Measurements from ENCODE around the genes STK11, MIDN and KLF16.

GRCh38 chr19:1135490-1136664, 32.1 kb downstream of the GPX4 start:
- RRBS: 73% methylated on average over 22 of the region's 42 CpGs

GRCh38 chr19:1172668-1173427, 1.2 kb downstream of the SBNO2 start:
- RRBS: 9% methylated on average over 23 of the region's 41 CpGs

DNA sequence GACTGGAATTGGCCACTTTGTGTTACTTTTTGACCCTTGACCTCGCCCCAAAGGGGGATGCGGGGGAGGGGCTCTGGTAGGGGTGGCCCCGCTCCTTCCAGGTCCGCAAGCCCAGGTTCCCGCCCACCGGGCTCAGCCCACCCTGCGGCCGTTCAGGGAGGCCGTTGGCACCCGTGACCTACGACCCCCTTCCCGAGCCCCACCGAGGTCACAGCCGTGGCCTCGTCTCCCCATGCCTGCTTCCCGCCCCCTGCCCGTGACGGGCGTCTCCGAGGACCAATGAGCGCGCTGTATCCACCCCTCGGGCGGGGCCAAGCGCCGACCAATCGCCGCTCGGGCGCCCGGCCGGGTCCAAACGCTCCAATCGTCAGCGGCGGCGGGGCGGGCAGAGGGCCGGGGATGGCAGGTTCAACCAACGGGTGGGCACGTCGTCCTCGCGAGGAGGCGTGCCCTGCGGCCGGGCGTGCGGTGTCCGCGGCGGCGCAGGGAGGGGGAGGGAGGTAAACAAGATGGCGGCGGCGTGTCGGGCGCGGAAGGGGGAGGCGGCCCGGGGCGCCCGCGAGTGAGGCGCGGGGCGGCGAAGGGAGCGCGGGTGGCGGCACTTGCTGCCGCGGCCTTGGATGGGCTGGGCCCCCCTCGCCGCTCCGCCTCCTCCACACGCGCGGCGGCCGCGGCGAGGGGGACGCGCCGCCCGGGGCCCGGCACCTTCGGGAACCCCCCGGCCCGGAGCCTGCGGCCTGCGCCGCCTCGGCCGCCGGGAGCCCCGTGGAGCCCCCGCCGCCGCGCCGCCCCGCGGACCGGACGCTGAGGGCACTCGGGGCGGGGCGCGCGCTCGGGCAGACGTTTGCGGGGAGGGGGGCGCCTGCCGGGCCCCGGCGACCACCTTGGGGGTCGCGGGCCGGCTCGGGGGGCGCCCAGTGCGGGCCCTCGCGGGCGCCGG, at the start of gene STK11:
Gene STK11 (plus strand): TSS at position 498 of the 940 bp plus-strand sequence.
- RRBS: 1% methylated on average over 58 of the region's 129 CpGs

DNA sequence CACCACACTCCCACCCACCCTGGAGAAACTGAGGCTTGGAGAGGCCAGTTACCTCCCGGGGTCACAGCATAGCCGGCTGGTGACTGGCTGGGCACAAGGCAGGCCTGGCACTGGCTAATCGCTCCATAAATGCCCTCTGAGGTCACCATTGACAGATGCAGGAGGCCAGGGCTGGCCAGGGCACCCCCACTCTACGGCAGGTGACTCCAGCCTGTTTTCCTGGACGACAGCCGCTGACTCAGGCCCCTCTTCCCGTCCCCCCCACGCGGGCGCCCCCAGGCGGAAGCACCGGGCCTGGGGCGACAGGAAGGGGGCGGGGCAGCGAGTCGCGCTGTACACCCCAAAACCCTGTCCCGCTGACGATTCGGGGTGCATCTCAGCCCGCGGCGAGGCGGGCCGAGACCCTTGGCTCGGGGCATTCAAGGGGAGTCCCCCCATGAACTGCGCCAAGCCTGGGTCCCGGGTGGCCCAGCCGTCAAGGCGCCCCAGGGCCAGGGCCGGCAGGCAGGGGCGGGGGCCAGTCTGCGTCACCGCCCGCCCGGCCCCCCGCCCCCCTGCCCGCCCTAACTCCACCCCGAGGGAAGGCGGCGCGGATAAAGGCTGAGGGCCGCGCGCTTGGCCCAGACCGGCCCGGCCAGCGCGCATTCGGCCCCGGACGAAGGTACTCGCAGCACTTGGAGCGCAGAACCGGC, at the start of gene MIDN:
Gene MIDN (plus strand): TSS at position 623 of the 692 bp plus-strand sequence.
- RRBS: 2% methylated on average over 15 of the region's 55 CpGs

DNA sequence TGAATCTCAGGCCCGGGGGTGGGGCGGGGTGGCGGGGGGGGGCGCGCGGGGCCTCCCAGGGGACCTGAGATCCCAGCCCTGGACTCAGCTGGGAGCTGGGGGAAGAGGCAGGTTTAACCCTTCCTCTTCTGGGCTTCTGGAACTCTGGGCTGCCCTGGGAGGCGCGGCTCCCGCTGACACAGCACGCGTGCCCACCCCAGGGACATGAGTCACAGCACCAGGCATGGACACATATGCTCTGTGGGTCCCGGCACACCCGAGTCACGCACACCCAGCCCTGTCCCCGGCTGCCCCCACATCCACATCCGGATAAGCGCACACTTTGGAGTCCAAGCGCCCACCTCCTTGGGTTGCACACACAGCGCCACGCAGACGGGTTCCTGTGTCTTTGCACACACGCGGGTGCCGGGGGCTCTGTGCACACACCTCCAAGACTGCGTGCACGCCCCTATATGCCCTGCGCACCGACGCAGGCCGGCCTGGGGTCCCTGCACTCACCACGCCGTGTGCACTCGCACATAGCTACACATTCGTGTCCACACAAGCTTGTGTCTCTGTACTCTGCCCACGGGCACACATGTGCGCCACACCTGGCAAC, 3.3 kb upstream of the CIRBP start:
- RRBS: 6% methylated on average over 16 of the region's 36 CpGs

- RRBS: no CpG with 5 or more reads among the region's 30 CpGs
Observed at GRCh38 chr19:1267644-1268285, 1.4 kb upstream of the CIRBP start.

- RRBS: no CpG with 5 or more reads among the region's 31 CpGs
Observed at GRCh38 chr19:1268805-1269212, 323 bp upstream of the CIRBP start.

DNA sequence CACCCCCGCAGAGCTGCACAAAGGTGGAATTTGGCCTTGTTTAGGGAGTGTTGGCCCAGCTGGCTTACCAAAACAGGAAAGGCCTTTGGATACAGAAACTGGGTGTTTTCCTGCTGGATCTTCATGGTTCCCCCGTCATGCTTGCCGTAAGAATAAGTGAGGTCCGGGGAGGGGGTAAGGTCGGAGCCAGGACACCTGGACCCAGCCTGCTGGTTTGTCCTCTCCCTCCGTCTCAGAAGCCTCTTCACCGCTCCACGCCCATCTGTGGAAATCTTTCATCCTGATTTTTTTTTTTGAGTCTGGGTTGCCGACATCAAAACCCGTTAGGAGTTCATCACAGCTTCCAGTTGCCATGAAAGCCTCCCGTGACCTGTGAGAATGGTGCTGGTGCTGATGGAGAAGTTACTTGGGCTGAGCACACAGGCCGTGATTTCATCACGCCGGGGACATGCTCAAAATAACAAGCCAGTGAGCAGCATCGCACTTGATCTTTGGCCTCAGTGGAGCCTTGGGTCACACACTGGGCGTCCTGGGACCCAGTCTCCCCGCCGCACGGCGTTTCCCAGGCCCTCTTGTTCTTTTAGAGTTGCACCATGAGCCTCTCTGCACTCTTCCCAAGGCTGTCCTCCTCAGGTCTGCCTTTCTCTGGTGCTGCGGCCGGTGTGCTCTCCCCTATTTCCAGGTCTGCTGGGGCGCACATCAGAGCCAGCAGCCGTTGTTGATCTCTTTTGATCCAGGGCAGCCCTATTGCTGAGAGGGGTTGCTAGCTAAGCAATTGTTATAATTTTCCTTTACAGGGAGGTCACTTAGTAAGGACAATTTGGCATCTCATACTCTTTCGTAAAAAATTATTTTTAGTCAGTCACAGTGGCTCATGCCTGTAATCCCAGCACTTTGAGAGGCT, 9.6 kb upstream of the NDUFS7 start:
- RRBS: no CpG with 5 or more reads among the region's 25 CpGs

DNA sequence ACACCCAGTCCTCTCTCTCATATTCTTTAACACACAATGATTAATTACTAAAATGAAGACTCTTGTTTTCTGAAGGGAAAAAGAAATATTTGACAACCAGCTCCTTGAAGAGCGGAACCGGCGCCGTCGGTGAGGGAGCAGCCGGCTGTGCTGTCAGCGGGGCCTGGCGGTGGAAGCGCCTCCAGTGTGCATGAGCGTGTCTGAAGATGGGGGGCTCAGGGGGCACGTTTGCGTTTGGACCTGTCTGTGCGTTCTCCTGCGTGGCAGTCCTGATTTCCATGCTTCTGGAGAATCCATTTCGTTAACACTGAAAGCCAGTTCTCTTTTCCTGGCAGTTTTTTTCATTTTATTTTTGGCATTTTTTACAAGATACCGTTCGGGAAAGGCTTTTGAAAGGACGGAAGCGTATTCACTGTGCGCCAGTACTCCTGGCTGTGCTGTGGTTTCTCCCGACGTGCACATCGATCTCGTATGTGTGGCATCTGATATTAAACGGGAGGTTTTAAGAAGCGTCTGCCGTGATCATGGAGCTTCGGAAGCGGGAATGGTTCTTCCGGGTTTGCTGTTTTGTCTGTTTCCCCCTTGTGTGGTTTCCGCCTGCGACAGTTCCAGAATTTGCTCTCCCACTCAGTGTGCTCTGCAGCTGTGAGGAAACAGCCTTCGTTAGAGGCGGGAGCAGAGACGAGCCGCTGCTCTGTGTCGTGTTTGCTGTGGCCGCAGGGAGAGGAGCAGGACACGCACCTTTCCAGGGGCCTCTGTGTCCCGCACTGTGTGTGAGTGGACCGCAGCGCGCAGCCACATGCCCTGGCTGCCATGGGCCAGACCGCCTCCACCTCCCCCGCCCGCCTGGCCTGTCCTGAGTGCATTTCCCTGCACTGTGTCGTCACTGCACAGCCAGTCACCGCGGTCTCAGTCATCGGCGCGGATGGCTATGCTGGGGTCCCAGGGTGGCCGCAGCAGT, 7.0 kb upstream of the NDUFS7 start:
- RRBS: no CpG with 5 or more reads among the region's 53 CpGs

DNA sequence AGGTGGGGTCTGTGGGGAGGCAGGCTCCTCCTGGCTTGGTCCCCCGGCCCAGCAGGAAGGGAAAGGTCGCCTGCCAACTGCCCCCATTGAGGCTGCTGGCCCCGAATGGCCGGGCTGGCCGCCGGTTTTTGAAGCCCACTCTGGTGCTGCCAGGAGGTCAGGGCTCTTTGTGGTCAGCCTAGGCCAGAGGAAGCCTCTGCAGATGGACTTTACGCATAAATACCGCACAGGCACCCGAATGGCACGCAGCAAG, 5.0 kb downstream of the DAZAP1 start:
- RRBS: 80% methylated on average over 4 of the region's 10 CpGs

DNA sequence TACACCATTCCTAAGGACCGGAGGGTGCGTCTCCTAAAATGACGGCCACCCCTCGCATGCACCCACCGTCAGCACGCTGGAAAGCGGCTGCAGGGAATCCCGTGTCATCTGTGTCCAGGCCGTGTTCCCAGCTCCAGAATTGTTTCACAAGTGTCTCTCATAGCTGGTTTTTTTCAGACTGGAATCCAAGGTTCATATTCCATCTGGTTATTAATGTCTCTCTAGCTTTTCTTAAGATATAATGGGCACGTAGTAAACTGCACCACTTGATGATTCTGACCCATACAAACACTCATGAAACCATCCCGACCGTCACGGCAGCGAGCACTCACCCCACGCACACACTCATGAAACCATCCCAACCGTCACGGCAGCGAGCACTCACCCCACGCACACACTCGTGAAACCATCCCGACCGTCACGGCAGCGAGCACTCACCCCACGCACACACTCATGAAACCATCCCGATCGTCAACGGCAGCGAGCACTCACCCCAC, 12.1 kb downstream of the DAZAP1 start:
- RRBS: 100% methylated on average over 1 of the region's 29 CpGs

GRCh38 chr19:1433898-1434543, 4.2 kb upstream of the RPS15 start:
- RRBS: 89% methylated on average over 5 of the region's 34 CpGs

DNA sequence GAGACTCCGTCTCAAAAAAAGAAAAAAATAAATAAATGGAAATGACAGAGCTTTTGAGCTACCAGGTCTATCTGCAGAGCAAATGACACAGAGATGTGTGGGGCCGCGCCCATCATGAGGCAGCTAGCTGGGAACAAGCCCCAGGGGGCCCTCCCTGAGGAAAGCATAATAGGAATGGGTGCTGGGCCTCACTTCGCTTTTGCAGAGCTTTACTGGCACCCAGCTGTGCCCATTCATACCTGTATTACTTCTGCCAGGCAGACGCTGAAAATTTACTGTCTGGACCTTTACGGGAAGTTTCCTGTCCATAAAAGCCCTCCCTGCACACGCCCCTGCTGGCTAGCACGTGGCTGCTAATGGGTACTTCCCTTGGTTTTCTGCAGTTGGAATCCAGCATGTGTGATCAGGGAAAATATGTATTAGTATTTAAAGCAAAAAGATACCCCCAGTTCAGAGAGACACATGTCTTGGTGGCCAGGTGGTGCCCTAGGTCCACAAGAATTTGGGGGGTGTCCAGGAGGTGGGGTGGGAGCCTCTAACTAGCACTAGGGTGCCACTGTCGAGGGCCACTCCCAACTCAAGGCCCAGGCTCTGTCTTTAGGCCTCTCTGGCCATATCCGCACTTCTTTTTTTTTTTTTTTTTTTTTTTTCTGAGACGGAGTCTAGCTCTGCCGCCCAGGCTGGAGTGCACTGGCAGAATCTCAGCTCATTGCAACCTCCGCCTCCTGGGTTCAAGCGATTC, 5.8 kb downstream of the RPS15 start:
- RRBS: no CpG with 5 or more reads among the region's 14 CpGs

DNA sequence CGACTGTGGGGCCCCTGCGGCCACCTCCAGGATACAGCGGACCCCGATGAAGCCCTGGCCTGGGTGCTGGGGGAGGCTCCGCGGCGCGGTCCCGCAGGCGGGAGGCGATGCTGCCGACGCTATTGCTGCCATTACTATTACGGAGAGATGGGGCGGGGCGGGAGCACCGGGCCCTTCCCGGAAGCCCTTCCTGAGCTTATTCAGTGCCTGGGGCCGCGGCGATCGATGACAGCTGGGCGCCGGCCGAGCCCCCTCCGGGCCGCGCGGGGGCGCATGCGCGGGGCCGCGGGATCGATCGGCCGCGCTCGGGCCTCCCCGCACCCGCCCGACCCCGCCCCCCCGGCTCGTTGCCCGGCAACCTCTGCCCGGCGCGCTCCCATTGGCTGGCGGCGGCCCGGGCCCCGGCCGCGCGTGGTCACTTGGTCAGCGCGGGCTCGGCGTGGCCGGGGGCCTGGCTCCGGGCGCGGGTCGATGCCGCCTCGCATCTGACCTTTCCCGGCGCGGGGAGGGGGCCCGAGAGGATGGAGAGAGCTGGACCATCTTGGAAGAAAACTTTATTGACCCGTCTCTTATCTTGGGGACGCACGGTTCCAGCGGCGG, 27.7 kb upstream of the ONECUT3 start:
- RRBS: 1% methylated on average over 37 of the region's 76 CpGs

DNA sequence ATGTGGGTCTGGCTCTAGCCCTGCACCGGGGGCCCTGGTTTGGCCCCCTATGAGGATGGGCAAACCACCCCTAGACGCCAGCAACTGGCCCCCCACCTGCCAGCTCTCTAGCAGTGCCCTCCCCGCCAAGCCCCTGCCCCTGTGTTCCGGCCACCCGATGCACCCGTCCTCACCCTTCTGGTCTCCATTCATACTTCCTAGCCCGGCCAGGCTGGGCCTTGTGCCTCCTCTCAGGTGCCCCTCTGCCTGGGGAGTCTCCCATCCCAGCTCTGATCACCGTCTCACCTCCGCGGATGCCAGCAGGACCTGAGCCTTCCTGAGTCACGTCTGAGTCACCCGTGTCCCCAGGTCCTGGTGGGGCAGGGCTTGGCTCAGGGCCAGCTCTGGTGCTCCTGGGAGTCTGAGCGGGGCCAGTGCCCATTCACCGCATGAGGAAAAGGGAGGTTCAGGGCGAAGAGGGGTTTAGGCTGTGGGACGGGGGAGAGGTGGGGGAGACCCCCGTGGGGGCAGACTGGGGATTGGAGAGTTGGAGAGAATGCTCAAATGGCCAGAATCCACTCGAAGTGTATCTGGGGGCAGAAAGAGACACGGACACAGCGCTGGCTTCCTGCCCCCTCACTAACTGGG, 647 bp downstream of the ATP8B3 start:
- RRBS: 87% methylated on average over 5 of the region's 20 CpGs

- RRBS: 96% methylated on average over 7 of the region's 65 CpGs
Observed at GRCh38 chr19:1821535-1822798, 9.9 kb upstream of the ATP8B3 start.

- RRBS: under 1% methylated on average over 28 of the region's 55 CpGs
Observed at GRCh38 chr19:1847169-1848150, 823 bp downstream of the REXO1 start.

GRCh38 chr19:1857921-1858398, 5.4 kb downstream of the KLF16 start:
- RRBS: no CpG with 5 or more reads among the region's 11 CpGs

GRCh38 chr19:1862686-1863745, at the start of gene KLF16:
TSS of gene KLF16 (minus strand) at chr19:1863579.
- RRBS: under 1% methylated on average over 113 of the region's 170 CpGs